Epithelial cell of esophagus (primary cell): ENCODE measurements around the genes ABCC12, ABCC11 and TENT4B.

DNA sequence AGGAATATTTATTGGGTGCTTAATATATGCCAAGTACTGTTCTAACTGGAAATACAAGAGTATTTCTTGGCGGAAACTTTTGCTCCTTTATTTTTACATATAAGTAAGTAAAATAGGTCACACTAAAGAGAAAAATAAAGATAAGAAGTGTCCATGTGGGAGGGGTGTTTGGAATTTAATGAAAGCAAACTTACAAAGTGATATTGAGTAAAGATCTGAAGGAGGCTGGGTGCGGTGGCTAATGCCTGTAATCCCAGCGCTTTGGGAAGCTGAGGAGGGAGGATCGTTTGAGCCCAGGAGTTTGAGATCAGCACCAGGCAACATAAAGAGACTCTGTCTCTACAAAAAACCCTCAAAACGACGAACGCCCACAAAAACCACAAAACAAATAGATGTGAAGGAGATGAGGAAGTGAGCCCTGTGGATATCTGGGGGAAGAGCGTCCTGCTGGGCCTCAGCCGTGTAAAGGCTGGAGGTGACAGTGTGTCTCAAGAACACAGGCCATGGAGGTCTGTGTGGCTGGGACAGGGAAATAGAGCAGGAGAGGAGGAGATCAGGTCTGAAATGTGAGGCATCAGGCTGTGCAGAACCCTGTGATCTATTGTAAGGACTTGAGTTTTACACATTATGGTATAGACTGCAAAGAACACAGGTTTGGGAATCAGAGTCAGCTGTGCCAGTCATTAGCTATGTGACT is 68.8 kb downstream of the ITFG1 start:
- RRBS = no CpG with 5 or more reads among the region's 9 CpGs

- RRBS = no CpG with 5 or more reads among the region's 3 CpGs
Measured at GRCh38 chr16:47698133-47698711, 237.1 kb downstream of the PHKB start.

DNA sequence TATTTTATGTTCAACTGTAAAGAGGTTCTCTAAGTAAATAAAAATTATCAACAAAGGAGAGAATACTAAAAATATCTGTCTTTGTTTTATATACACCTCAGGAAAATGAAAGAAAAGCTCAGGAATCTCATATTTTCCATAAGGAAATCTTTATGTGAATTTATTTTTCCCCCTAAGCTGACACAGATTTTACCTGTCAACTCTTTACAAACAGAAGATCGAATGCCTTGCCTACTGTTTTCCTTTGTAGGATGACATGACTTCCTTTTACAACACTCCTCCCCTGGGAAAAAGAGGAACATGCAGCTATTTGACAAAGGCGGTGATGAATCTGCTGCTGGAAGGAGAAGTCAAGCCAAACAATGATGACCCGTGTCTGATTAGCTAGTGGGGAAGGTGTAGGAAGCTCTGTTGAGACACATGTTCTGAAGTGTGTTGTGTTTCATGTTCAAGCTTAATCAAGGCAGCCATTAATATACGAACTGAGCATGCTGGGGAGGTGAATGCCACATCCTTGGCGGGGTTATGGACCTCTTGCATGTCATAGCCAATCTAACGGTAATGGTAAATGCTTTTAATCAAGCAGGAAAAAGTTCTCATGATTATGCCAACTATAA is 238.0 kb downstream of the PHKB start:
- RRBS = no CpG with 5 or more reads among the region's 6 CpGs

- RRBS = no CpG with 5 or more reads among the region's 3 CpGs
Measured at GRCh38 chr16:48116570-48116892, 39.3 kb downstream of the ABCC12 start.

DNA sequence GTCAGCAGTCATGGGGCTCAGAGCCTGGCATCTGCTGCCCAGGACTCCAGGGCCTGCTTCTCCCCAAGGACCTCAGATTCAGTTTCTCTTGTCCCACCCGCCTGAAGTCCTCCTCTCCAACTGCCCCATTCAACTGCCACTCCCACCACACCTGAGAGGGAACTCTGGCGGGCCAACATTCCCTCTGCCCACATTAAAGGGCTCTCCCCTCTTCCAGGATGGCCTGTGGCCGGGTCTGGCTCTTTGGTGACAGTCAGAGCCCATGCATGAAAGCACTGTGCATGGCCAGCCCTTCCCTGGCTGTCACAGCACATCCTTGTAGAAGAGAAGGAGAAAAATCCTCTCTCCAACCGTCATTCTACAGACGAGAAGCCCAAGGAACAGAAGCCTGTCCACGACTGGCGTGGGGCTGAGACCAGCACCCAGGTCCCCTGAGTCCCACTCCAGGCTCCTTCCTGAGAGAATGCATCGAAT is at the start of gene ABCC12:
Gene ABCC12, minus strand, starts transcription at position 122 of the 474 bp plus-strand sequence.
- RRBS = no CpG with 5 or more reads among the region's 8 CpGs

- RRBS = no CpG with 5 or more reads among the region's 6 CpGs
Measured at GRCh38 chr16:48247065-48247718, at the start of gene ABCC11. Gene ABCC11 (minus strand): TSS chr16:48247539.

DNA sequence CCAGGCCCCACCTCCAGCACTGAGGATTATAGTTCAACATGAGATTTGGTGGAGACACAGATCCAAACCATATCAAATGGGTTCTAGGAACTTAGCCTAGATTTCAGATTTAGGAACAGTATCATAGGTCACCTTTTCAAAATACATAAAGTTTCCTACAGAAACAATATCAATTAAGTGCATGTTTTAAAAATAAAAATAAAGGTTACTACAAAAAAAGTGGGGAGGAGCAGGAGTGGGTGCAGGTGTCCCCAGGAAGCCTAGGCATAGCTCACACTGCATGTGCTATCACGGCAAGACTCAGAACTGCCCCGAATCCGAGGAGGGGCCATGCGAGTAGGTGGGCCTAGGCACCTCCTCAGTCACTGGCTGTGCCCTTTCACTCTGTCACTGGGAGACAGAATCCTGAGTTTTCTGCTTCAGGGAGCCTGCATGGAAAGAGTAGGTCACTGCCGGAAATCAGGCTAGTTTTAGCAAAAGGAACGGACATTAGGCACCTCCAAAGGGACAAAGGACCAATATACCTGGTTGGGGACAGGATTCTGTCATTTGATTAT is 43.6 kb downstream of the SIAH1 start:
- RRBS = no CpG with 5 or more reads among the region's 6 CpGs

DNA sequence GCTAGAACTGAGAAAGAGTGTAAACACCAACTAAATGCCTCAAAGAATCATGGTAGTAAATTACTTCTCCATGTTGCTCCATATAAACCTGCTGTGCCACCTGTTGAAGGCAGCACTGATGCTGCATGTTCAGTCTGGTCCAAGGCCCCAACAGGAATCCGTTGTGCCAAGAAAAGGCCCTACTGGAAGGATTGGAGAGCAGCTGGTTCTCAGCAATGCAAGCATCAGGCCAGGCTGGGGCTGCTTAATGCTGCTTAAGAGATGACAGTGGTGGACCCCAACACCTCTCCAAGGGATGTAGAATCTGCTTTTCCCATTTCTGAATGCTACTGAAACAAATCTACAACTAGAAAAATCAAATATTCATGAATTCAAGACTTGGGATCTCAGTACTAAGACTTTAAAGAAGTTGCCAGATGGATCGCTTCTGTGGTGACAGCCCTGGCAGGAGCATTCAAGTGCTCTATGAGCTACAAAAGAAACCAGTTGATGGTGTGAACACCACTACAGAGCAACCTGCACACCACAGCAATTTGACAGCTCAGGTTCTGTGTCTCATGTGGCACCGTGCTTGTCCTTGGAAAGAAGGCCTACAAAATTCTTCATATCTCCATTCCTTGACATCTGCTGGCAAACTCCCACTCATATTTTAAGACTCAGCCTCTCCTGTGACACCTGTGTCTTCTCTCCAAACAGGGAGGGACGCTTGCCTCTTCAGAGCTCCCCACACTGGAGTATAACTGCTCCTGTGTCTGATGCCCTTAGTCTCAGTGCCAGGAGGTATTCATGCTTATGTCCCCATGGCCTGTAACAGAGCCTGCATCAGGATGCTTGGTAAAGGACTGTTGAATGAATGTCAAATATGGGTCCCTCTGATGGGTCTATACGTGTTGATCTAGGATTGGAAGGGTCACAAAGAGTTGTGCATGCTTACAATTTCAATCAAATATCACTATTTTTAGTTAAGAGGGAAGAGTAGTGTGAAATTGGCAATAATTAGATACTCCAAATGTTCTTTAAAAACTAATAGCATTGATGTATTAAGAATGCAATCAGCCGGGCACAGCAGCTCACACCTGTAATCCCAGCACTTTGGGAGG is 42.5 kb downstream of the SIAH1 start:
- RRBS = no CpG with 5 or more reads among the region's 6 CpGs

DNA sequence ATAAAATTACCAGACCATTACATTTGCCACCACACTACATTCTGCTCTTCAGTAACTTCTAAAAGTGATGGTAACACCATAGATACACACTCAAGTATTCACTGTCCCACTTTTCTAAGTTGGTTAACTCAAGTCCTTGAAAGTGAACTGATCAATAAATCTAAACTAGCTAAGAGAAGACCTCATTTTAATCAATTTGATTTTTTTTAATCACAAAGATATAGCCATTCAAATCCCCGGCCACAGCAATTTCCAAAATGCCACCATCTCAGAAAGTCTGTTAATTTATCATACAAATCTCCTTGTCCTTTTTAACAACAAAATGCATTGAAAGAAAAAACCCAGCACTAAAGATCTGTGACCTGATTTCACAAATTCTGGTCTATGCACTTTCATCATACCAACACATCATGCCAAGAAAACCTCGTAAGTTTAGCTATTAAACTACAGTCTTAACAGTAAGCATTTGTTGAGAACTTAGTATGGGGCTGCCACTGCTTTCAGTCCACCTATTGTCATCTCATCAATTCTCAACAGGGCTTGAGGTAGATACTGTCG is 1.7 kb downstream of the SIAH1 start:
- RRBS = no CpG with 5 or more reads among the region's 3 CpGs

GRCh38 chr16:48536851-48537356 is 73.1 kb downstream of the N4BP1 start:
- RRBS = 63% methylated on average over 2 of the region's 6 CpGs

- RRBS = no CpG with 5 or more reads among the region's 11 CpGs
Measured at GRCh38 chr16:48542092-48542413, 67.9 kb downstream of the N4BP1 start.

GRCh38 chr16:48558083-48558607 is 51.8 kb downstream of the N4BP1 start:
- RRBS = no CpG with 5 or more reads among the region's 5 CpGs

GRCh38 chr16:48603217-48603570 is 6.8 kb downstream of the N4BP1 start:
- RRBS = no CpG with 5 or more reads among the region's 3 CpGs

DNA sequence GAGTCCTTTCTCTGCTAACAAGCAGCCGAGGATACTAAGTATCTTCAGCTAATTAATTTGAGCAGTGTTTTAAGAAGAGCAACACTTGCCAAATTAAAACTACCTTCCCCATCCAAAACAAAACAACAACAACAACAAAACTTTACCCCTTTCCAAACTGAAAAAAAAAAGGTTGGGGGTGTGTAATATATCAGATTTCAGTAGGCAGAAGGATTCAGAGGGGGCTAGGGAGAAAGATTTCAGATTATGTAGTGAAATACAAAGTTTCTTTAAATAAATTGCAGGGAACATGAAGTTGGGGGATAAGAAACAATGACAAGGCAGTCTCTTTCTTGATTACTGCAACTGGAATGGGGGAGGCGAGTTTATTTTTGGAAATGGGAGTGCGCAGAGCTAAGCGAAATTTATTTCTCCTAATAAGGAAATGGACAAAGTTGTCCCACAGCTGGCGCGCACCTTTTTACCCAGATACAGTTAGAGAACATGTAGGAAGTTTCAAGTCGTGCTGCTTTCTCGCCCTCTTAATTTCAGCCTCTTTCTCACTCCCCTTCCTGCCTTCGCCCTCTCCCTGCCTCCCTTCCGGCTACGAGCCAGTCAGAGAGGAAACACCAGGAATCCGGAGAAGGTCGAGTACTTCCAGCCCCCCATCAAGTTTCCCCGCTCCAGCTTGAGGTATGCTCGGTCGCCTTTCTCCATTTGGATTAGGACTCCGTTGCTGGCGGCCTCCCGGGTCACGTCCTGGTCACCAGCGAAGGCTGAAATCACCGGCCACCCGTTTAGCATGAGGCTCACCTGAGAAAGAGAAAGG is 2.6 kb downstream of the CBLN1 start:
- RRBS = no CpG with 5 or more reads among the region's 23 CpGs

DNA sequence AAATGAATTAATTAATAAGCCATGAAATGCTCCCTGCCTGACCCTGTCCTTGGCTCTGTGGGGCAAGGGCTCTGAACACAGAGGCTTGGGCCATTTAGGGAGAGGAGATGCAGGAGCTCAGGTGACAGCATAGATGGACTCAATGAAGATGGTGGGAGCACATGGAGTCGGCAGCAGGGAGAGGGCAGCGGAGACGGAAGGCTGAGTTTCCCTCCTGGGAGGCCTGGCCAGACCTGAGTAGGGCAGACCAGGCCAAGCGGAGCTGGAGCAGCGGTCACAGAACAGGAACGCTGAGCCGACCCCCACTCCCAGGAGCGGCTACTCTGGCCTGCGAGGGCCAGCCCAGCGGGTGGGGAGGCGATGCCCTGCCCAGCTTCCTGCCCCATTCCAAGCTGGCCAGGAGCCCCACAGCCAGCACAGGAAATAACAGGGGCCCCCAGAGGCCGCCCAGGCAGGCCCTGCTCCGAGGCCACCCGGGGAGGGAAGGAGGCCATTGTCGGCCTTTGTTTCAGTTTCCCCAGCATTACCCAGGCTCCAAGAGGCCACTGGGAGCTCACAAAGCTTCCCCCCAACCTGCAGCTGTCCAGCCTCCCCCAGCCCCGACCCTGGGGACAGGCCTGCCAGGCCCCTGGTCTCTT is 79.8 kb downstream of the ZNF423 start:
- RRBS = no CpG with 5 or more reads among the region's 16 CpGs

DNA sequence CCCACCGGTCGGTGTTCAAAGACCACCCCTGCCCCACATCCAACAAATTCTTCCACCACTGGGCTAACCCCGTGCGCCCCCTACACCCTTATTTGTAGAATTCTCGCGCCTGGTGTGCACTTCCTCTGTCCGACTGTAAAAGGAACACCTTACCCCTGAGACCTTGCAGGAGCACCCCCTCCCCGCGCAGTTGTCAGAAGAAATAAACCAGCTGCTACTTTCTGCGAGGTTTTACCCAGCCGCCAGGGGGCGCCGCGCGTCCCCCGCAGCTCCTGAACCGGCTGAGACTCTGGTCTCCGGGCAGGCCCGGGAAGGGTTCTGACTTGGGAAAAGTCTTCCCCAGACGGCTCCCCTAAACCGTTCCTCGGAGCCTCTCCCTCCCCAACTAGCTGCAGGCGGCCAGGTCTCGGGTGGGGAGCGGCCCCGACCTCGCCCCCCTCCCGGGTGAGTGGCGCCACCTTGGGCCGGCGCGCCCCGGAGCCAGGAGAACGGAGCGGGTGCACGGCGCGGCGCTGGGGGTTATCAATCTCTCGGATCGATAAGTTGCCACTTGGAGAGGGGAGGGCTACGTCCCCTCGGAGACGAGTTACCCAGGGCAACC is 1.8 kb upstream of the ZNF423 start:
- RRBS = no CpG with 5 or more reads among the region's 44 CpGs

DNA sequence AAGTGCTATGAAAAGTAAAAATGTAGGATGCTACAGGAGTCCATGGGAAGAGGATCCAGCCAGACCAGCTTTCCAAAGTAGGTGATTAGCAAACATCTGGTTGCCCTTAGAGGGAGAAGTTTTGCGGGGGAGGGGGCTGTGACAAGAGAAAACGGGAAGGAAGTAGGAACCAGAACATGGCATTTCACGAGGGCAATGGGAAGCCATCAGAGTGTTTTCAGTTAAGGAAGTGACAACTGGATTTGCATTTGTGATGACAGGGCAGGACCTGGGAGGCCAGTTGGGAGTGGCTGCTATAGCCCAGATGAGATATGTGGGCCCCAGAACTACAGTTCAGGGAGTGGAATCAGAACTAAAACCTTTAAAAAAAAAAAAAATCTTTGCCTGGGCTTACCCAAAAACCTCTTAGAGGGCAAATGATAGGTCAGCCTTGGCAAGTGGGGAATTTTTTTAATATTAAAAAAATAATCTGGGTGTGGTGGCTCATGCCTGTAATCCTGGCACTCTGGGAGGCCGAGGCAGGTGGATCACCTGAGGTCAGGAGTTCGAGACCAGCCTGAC is 14.2 kb downstream of the CNEP1R1 start:
- RRBS = no CpG with 5 or more reads among the region's 5 CpGs

GRCh38 chr16:50078549-50079026 is 12.8 kb downstream of the HEATR3 start:
- RRBS = no CpG with 5 or more reads among the region's 3 CpGs

DNA sequence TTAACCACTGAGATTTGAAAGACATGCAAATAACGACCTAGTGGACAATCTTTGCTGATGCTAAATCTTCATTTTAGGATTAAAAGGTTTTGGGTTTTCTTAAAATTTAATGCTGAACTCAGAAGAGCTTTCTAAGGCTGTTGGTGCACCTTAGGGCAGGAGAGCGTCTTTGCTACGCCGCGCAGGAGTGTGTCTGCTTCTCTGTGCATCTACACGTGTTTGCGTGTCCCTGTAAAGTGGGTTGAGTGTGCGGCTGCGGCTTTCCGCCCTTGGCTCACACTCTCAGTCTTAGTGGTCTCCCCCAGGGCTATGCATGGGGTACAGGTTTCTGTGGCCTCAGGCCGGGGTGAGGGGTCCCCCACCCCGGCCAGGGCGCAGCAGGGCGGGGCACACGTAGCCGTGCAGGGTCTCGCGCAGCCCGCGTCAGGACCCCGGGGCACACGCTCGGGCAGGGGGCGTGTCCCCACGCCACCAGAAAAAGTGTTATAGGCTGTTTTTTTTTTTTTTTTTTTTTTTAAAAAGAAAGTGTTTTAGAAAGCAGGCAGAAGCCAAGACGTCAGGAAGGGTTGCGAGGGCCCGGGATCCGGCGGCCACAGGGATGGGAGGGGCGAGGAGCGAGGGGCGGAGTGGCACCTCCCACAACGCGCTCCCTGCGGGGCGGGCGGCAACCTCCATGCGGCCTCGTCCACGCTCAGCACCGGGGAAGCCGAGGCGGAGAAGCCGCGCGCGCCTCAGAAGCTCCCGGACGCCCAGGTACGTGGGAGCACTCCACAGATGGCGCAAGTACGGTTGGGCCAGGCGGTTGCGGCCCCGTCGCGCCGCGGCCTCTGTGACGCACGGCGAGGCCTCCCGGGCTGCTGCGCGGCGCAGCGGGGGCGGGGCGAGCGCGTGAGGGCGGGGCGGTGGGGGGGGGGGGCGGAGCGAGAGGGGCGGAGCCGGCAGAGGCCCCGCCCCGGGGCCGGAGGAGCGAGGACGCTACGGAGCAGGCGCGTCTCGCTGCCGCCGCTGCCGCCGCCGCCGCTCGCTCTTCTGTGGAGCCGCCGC is at the start of gene TENT4B:
Gene TENT4B, plus strand, starts transcription at position 1,027 of the 1,044 bp plus-strand sequence.
- RRBS = 3% methylated on average over 18 of the region's 96 CpGs

DNA sequence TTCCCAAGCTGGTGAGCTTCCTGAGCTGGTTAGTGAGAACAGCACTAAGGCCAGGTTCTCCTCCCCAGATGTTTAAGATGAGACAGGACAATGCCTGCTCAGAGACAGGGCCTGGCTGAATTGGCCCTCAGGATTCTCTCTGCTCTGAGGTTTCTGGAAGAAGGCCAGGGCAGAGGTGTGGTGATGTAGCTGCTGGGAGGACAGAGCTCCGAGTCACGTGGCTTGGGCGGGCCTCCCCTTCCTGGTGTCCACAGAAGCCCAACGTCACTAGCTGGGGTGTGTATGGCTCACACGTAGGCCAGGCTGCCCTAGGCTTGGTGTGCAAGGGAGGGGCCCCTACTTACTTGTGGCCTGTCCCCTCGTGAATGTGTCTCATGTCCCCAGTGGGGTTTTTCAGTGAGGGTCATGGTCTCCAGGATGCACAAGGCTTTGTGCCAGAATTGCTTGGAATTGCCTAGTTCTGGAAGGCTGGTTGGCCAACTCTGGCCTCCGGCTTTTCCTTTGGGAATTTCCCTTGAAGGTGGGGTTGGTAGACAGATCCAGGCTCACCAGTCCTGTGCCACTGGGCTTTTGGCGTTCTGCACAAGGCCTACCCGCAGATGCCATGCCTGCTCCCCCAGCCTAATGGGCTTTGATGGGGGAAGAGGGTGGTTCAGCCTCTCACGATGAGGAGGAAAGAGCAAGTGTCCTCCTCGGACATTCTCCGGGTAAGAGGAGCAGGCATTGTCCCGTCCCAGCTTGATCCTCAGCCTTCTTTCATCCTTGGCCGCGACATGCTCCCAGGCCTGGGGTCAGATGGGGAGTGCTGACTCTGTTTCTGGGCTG is 3.4 kb downstream of the NOD2 start:
- RRBS = no CpG with 5 or more reads among the region's 15 CpGs